ENCODE measurements around a stretch of chr6.

GRCh38 chr6:152284985-152285616 lies 352.1 kb downstream of the SYNE1 start:
- PRO-cap: no peak

GRCh38 chr6:152380793-152382074 lies 255.9 kb downstream of the SYNE1 start:
- PRO-cap: unidirectional peak, minus-strand start at chr6:152381193; unidirectional peak, minus-strand start at chr6:152381347

- PRO-cap: no peak
Measured at GRCh38 chr6:152401849-152402322, 235.3 kb downstream of the SYNE1 start.

GRCh38 chr6:154164426-154164822 lies 125.4 kb downstream of the OPRM1 start:
- PRO-cap: no peak

- PRO-cap: no peak
Measured at GRCh38 chr6:154267600-154267963, 89.0 kb downstream of the IPCEF1 start.

- PRO-cap: no peak
Measured at GRCh38 chr6:154482834-154483569, 27.5 kb downstream of the CNKSR3 start.

DNA sequence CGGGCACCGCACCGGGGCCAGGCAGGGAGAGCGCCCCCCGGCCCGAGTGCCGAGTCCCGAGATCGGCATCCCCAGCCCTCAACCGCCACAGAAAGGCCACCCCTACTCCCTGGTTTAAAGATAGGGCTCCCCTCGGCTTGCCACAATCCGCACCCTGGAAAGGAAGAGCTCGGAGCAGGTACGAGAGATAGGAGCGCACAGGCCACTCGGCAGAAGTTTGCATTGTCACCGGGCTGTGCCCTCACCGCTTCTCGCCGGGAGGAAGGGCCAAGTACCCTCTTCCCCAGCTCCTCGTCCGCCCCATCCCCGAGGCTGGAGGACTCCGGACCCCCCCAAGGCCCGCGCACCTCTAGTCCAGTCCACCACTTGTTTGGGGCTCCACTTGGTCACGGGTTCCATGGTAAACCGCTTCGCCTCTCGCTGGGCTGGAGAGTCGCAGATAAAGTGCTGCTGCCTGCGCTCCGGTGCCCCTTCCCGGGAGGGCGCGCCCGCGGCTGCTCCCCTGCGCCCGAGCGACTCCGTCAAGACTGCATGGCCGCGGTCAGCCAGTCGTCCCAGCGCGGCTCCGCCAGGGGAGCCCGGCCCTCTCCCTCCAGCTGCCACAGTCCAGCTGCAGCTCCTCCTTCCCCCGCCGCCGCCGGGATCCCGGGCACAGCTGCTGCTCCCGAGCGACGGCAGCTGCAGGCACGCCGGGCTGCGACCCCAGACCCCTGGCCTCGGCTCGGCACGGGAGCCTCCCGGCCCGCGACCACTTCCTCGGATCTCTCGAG lies 584 bp downstream of the CNKSR3 start:
- PRO-cap: bidirectional peak, plus-strand start at position 524 of the sequence, minus-strand start at position 529 of the sequence

GRCh38 chr6:154526852-154527497 lies 16.5 kb upstream of the CNKSR3 start:
- PRO-cap: no peak

- PRO-cap: unidirectional peak, minus-strand start at chr6:154569644
Measured at GRCh38 chr6:154569462-154569890, 59.0 kb upstream of the CNKSR3 start.

- PRO-cap: no peak
Measured at GRCh38 chr6:154592253-154592947, 81.9 kb upstream of the CNKSR3 start.

GRCh38 chr6:155013527-155013945 lies 18.4 kb downstream of the TIAM2 start:
- PRO-cap: no peak

- PRO-cap: no peak
Measured at GRCh38 chr6:155148873-155149521, 114.8 kb upstream of the CLDN20 start.

DNA sequence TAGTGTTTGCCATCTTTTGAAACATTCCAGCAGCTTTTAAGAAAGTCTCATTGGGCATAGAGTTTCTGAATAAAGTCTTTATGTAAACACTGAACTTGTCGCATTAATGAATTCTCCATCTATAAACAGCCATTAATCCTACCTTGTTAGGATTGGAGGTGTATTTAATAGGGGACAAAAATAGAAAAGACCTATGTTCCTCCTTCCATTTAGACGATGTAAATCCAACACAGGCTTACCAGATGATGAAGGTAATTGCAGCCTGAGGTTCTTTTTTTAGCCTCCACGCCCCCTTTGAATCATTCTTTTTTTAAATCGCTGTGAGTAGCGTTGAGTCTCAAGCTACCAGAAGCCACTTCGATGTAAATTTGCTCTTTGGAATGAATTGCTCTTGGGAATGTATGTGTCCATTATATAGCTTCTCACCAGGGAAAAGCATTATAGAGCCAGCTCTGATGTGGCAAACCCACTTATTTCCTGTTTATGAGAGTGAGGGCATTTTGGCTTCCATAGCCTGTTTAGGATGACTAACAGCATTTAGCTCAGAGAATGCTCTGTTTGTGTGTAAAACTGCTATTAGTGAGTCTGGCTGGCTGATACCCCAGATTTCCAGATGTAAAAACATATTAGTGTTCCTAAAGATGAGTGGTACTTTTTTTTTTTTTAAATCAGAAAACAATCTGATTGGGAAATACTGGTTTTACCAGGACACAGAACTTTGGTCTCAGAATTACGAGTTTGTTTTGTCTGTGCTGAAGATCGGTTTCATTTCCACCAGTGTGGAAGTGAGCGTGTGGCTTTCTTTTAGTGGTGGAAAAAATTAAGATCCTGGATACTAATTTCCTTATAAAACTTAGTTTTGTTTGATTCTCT lies 74.9 kb upstream of the CLDN20 start:
- PRO-cap: no peak

DNA sequence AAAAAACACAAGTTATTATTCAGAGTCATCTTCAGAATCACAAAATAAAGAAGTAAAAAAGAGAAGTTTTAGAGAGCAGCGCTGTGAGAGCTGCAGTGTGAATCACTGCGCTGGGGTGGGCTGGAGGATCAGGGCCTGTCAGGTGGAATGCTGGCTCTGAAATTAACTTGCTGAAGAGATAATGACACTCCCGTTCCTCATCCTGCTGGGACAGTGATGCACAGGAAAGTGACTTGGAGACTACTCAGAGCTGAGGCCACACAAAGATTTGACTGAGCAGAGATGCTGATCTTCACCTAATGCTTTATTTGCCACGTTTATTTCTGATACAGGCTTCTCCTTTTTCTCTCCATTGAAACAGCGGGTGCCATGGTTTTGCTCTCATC lies 42.7 kb upstream of the CLDN20 start:
- PRO-cap: no peak

DNA sequence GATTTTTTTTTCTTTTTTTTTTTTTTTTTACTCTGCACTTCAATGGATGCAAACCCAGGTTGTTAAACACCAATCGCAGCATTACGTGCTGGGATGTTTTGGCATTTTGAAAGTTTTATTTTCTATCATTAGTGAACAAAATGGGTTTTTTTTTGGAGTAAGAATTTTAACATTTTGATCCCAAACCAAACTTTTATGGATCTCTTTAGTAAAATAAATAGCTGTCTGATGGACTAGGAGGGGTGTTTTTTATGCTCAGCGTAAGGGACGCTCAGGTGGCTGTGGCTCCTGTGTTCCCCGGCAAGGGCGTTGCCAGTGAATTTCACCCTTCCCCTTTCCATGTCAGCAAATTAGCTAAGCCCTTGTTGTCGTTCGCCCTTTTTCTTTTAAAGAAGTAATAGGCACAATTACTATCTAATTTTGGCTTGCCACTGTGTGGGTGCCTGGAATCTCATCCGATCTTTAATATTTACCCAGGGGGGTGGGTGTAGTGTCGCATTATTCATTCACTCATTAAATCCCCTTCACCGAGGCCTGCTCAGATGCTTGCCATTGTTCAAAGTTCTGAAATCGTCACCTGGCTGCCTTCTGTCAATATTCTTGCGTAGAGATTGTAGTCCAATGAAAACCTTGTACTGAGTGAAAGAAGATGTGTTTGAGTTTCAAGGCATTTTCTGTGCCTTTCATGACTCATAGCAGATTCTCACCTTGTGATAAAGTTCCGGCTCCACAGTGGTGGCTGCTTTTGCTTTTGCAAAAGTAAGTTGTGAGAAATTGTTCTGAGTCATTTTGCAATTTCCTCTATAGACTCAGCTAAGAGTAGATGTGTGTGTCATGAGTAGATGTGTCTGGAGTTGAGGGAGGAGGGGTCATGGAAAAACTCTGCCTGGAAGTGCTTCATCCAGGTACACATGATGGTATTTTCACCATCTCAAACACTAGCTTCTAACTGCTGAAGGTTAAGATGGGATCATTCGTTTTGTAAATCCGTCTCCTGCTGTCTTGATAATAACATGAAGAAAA lies 40.0 kb upstream of the CLDN20 start:
- PRO-cap: no peak

DNA sequence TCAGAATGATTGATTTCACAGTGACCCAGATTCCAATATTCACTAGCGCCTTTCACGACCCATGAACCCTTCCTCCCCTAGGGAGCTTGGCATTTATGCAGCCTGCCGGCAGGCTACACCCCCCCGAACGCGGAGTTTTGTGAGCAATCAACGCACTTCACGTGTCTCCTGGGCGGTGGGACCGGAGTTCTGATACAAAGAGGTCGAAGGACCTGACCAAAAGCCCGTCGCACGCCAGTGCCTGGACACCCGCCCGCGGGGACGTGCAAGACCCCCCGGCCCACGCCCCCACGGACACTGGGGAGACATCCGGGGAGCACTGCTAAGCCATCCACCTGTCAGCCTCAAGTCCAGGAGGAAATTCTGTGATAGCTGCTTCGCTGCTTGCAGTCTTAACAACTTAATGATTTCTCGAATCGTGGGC lies 311 bp downstream of the TFB1M start:
- PRO-cap: bidirectional peak, plus-strand start at position 126 of the sequence, minus-strand start at position 69 of the sequence

DNA sequence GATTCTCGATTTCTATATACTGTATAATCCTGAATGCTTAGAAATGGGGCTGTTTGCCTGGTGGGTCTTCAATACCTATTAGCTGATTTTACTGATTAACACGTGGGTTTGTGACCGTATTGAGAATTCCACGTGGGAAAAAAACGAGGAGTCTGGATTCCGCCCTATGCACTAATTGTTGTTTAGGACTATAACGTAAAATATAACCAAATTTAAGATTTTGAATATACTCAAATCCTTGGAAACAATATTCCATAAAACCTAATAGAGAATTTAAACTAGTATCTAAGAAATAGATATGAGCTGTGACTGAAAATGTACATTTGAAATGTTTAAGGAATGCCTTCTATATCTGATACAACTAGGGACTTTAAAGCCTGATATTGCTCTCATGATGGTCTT lies 93.5 kb upstream of the NOX3 start:
- PRO-cap: no peak

- PRO-cap: no peak
Measured at GRCh38 chr6:155634119-155634463, 178.5 kb upstream of the NOX3 start.

DNA sequence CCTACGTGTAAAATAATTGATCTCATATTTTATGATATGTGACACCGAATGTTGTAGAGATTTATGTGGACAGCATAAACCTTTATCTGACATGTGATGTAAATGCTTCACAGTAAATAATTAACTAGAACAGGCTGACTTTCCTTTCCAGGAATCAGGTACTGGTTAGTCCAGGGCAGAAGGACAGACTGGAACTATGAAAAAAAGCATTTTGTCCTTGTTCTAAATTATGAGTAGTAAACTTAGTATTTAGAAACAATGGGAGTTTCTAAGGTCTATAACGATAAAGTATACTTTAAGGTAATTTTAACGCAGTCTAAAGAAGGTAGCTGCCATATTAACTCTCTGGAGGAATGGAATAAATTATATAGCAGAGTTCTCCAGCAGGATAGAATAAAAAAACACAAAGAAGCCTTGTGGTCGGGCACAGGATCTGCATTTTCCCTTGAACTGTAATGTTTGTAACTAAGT lies 238.6 kb upstream of the NOX3 start:
- PRO-cap: unidirectional peak, plus-strand start at position 168 of the sequence

DNA sequence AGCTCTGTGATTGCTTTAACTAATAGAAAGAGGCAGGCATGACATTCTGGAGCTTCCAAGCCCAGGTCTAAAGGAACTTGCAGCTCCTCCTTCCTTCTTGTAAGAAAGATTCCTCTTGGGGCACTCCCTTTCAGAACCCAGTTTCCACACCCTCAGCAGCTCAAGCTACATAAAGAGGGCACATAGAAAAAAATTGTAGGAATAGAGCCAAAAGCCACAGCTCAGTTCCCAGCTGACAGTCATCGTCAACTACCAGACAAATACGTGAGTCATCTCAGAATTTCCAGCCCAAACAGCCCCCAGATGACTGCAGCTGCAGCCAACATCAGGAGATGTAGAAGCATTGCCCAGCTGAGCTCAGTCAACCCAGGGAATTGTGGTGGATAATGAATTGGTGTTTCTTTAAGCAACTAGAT lies 349.8 kb upstream of the ARID1B start:
- PRO-cap: bidirectional peak, plus-strand start at position 302 of the sequence, minus-strand start at position 104 of the sequence

Measured in mucosa of descending colon (tissue), 1 donor.